Fibroblast of villous mesenchyme (primary cell): ENCODE measurements around the genes ATP11B, MCF2L2 and KLHL24.

DNA sequence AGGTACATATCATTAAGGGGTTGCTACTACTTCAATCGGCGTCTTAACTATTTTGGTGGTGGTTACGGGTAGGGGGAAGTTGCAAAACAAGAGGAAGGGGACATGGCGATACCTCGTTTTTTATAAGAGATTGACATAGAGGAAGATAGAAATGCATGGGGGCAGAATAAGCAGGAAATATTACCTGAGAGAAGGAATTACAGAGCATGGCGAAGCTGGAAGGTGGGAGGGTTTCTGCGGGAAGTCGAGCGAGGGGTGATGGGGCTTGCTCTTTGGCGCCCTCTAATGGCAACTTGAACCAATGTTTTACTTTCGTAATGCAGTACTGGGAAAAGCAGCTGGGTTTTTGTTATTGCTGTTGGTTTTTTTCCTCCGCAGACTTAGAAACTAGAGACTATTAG is 11.4 kb upstream of the SOX2 start:
- CAGE, long polyA plus RNA, result no peak

- CAGE, long polyA plus RNA, result no peak
These were observed 4.3 kb downstream of the SOX2 start for GRCh38 chr3:181715995-181716476.

- CAGE, long polyA plus RNA, result no peak
These were observed 110.6 kb upstream of the ATP11B start for GRCh38 chr3:182682511-182683279.

DNA sequence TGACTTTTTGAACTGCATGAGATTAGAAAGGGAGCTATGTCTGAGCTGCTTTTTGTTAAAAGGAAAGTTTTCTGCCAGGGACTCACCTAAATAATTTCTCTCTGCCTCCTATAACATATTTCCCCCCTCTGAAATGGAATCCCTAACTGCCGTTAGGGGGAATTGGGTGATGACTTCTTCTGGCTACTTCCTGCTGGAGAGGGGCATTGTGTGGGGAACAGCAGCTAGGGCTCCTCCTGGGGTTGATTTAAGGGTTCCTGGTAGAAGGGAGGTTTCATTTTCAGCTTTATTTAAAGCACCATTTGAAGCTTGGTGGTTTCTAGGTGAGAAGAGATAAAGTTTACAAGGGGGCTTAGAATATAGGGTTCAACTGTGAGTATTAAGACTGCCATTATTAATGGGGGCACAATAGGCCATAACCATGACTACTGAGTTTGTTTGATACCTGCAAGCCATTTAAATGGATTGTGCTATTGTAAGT is 77.0 kb upstream of the ATP11B start:
- CAGE, long polyA plus RNA, result no peak

- CAGE, long polyA plus RNA, result no peak
These were observed at the start of gene ATP11B for GRCh38 chr3:182793440-182793703. TSS of gene ATP11B (plus strand) at chr3:182793504.

- CAGE, long polyA plus RNA, result no peak
These were observed 656 bp downstream of the ATP11B start for GRCh38 chr3:182793704-182794615.

DNA sequence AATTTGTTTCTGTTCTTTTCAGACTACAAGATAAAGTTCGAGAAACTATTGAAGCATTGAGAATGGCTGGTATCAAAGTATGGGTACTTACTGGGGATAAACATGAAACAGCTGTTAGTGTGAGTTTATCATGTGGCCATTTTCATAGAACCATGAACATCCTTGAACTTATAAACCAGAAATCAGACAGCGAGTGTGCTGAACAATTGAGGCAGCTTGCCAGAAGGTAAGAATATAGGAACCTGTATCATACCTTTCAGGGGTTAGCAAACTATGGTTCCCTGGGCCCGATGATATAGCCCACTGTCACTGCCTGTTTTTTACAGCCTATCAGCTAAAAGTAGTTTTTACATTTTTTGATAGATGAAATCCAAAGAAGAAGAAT is 80.5 kb downstream of the ATP11B start:
- CAGE, long polyA plus RNA, result no peak

- CAGE, long polyA plus RNA, result no peak
These were observed 89.6 kb downstream of the DCUN1D1 start for GRCh38 chr3:182890699-182891262.

DNA sequence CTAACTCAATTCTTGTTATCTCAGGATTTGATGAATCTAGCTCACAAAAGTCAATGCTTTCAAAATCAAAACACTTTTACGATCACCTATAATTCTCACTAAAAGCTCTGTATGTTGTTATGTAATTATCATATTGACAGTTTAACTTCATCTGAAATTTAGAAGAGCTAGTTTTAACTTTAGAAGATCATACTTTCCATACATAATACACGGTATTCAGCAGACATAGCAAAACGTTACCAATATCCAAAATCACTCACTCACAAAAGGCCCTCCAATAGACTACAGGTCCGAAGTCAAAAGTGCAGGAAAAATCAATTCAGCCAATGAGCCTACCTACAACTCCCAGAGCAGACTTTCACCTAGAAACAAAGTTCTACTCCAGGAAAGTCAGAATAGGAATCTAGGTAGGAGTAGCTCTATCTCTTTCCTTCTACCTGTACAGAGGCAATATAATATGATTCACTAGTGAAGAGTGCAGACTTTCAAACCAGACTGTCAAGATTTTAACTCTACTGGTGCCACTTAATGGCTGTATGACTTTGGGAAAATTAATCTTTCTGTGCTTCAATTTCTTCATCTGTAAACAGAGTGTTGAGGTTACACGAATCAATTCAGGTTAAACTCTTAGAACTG is 9.6 kb downstream of the DCUN1D1 start:
- CAGE, long polyA plus RNA, result no peak

DNA sequence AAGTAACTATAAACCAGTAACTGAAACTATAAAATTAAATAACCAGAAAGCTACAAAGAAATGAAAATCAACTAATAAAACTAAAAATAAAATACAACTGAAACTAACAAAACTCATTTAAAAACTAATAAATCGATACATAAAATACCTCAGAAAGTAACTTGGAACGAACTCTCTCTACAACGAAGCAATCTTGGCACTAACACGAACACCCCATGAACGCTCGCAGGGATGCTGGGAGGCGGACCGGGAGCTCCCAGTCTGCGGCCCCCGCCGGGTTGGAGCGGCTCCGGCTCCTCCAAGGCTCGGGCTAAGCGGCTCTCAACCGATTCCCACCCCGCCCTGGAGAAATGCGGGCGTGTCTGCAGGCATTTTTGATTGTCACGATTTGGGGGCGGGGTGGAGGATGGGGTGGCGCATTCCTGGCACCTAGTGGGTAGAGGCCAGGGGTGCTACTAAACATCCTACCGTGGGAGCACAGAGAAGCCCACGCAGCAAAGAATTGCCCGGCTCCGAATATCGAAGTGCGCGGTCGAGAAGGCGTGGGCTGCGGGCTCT is 16.1 kb upstream of the LAMP3 start:
- CAGE, long polyA plus RNA, result no peak

DNA sequence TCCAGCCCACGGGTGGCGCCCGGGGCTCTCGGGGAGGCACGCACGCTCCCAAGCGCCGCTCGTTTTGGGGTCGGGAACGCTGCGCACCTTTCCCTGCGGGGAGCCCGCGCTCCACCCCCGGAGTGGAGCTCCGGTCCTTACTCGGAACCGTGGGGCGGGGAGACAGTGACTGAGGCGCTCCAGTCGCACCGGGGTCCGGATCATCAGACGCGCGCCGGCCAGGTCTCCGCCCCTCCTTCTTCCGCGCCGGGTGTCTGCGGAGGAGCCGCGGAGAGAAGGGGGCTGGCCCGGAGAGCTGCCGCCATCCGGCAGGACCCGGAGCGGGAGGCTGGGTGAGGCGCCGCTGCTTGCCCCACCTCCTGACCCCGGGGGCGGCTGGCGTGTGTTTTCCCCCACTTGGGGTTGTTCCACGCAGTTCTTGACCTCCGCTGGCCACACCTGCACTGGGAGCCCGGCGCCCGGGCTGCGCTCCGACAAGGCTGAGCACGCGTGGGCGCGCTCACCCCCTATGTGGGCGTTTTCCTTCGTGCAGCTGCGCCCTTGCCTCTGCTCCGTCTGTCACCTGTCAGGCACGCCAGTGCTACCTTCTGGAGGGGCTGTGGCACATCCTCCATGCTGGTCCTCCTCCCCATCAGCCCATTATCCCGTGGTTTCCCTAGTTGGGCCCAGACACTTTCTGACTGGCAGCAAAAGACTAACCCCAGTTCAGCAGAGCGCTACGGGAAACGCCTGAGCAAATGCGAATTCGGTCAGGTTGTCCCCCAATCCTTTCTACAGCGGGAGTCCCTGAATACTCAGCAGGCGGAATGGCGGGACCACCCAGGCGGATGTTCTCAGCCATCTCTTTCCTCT is at the start of gene MCF2L2:
Gene MCF2L2, minus strand, starts transcription at position 171 of the 852 bp plus-strand sequence.
- CAGE, long polyA plus RNA, result no peak

- CAGE, long polyA plus RNA, result no peak
These were observed at the start of gene KLHL24 for GRCh38 chr3:183635065-183635838. TSS of gene KLHL24 (plus strand) at chr3:183635623.

DNA sequence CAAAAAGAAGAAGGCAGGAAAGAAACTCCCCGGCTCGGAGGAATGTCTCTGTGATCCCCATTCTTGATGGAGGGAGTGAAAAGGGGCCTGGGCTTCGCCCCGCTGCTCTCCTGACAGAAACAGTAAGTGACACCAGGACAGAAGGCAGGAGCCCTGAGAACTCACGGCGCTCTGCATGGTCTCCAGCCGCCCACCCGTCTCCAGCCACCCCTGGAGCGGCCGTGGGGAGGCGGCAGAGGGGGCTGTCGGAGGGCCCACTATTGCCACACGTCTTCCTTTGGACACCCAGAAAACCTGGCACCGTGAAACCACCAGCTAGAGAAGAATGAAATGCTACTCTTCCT is 35.8 kb upstream of the PARL start:
- CAGE, long polyA plus RNA, result no peak

DNA sequence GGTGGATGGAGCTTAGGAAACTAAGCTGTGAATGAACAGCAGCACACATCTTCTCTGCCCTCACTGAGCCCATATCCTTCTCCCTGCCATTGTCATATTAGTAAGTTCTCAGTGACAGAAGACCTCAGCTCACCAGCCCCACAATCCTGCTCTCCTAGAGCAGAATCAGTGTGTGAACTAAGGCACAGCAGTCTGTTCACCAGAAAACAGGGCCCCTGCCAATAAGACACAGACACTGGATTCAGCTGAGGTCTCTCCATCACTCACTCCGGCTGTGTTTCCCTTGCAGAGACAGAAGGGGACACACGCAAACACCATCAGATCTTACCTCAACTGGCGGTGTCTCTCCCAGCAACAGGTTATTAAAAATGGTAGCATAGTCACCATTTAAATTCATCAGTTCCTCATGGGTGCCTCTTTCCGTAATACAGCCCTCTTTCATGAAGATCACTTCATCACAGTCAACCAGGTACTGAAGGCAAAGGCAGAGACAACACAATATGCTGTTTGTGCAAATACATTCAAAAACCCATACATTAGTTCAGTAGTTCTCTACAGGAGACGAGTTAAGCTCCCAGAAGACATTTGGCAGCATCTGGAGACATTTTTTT is 56.4 kb downstream of the ABCC5 start:
- CAGE, long polyA plus RNA, result no peak

DNA sequence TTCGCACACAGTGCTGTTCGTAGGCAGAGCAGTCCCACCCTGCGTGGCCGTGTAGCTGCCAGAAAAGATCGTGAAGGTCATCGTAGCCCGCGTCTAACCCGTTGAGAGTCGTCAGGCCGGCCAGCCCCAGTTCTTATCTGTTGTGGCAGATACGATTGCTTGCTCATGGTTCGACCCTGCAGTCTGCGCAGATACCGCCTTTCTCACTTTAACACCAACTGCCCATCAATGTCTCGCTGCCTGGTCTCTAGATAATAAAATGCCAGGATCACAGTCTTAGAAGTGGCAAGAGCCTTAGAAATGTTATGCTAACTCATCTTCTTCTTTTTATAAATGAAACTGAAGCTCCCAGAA is 490 bp upstream of the ABCC5 start:
- CAGE, long polyA plus RNA, result no peak

- CAGE, long polyA plus RNA, result start-site peak on the plus strand at chr3:184362879-184362902, 79 and 36 reads in 2 replicates; start-site peak on the plus strand at chr3:184363356-184363385, 181 and 87 reads in 2 replicates
These were observed 1.5 kb downstream of the POLR2H start for GRCh38 chr3:184362762-184363585.

GRCh38 chr3:184378549-184379567 is 851 bp upstream of the THPO start:
- CAGE, long polyA plus RNA, result no peak

DNA sequence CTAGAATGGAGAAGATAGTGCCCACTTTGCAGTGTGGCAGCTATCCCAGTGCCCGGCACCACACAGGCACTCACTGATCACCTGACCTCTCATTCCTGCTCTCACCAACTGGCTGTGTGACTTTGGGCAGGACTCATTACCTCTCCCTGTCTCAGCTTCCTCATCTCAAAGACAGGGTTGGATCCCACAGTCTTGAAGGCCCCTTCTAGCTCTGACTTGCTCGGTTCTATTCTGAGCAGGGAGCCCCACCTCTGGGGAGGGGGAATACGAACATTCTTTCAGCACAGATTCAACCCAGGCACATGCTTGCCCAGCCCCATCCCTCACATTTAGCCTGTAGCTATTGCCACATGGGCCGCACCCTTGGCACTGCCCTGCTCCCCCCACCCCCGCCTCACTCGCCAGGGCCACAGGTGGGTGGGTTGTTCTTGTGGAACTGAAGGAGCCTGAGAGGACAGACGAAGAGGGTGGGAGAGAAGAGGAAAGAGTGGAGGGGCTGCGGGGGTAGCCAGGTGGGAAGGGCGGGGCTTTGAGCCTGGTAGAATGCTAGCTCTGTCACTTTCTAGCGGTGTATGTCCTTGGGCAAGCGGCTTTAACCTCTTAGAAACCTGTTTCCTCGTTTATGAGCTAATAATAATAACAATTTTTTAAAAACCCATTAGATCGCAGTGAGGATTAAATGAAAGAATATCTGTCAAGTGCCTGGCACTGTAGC is 39.4 kb downstream of the EPHB3 start:
- CAGE, long polyA plus RNA, result no peak

GRCh38 chr3:184603462-184604099 is 42.0 kb downstream of the EPHB3 start:
- CAGE, long polyA plus RNA, result no peak

DNA sequence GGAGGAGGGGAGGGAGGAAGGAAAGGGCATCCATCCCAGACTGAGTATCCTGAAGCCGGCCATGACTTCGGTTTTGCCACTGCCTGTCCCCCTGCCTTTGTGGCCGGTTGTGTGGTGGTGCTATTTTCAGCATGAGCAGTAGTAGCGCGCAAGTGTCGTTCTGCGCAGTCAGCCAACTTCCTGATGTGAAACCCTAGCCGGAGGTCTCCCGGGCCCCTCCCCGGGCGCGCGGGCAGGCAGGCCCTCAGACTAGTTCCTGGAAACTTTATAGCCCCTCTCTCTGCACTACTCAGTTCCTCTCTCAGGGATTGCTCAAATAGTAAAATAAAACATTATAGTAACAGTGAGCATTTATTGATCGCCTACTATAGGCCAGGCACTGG is 24.2 kb downstream of the MAGEF1 start:
- CAGE, long polyA plus RNA, result no peak